RPMI7951 (cell line): ENCODE data around the gene UBE2E2.

- RAMPAGE, long total RNA: no peak
These were observed 46.1 kb upstream of the PLCL2 start for GRCh38 chr3:16838592-16839017.

GRCh38 chr3:16900738-16901501, 16.2 kb downstream of the PLCL2 start:
- RAMPAGE, long total RNA: no peak

DNA sequence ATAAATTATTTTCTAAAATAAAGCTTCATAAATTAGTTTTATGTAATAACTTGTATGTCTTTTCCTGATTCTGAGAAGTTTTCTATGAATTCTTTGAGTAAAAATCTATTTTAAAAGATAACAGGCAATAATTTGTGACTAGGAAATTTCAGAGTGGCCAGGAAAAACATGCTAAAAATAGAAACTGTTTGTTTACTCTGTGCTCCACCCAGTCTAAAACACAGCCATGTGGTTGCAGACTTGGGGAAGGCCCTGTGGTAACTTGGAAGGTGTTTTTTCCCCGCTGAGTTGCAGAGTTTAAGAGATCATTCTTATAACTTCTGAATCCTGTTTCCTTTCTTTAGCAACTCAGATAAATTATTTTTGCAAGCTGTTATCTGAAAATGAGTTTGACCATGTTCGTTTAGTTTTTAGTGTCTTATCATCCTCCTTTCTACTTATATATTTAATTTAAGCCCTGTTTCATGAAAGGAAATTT, 22.0 kb downstream of the PLCL2 start:
- RAMPAGE, long total RNA: no peak

GRCh38 chr3:16987073-16987448, 102.3 kb downstream of the PLCL2 start:
- RAMPAGE, long total RNA: no peak

- RAMPAGE, long total RNA: no peak
These were observed 277.4 kb downstream of the TBC1D5 start for GRCh38 chr3:17464794-17465594.

DNA sequence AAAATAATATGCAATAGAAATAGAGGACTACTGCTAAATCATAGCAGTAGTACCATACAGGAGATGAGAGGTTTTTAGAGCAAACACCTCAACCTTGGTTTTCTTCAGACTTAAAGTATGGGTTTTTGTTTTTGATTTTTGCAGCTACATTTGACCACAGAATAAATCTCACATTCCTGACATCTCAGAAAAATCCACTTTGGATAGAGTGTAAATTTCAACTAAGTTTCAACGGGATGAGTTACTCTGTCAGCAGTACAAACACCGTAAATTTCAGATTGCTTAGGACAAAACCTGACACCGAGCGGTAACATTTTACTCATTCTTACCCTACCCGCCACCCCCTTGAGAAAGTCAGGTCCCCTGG, 17.8 kb upstream of the SATB1 start:
- RAMPAGE, long total RNA: no peak

- RAMPAGE, long total RNA: no peak
These were observed 11.7 kb upstream of the PP2D1 start for GRCh38 chr3:20023545-20024295.

- RAMPAGE, long total RNA: no peak
These were observed 416 bp downstream of the KAT2B start for GRCh38 chr3:20040566-20041157.

GRCh38 chr3:21644979-21645496, 106.0 kb downstream of the ZNF385D start:
- RAMPAGE, long total RNA: no peak

DNA sequence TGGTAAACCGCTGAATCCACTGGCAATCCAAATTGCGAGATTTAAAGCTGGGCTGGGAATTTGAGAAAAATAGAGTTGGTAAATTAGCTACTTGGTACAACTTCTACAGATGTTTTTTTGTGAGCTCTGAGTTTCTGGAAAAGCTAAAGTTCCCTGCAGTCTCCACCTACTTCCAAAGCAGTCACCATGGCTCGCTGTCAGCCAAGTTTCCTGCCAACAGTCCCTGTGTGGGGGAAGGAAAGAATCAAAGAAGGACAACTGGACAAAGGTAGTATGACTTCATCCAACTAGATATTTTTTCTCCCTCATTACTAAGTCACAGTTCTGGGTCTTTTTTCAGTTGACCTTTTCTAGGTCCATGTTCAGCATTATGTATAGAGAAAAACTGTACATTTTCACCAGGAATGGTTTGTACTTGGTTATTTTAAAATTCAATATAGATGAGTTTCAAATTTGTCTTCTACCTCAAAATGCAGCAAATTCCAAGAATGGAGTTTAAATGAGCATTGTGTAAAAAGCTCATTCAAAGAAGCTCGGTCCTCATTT, 105.4 kb downstream of the ZNF385D start:
- RAMPAGE, long total RNA: no peak

GRCh38 chr3:22381508-22382129, 630.6 kb upstream of the ZNF385D start:
- RAMPAGE, long total RNA: start-site peak on the plus strand at chr3:22381721-22381745, 2,351 and 1,218 reads in 2 replicates

- RAMPAGE, long total RNA: no peak
These were observed 211.7 kb upstream of the UBE2E2 start for GRCh38 chr3:22991555-22991754.

DNA sequence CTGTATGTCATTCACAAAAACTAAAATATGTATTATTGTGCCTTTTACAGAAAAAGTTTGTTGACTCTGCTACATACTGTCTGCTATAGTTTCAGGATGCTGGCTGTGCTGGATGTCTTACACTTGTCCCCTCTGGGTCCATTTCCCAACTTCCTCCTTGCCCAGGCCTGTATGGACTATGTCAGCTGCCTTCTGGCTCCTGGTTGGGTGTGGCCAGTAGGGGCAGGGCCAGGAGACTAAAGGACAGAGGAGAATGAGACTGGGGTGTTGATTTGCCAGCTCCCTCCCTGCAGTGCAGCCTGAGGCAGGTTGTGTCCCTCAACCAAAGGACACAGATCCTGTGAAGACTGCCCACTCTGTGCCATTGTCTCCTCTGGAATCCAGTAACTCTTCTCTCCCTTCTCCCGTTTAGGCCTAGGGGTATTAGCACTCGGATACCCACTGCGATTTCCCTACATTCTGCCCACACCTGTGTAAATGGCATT, 90.6 kb upstream of the UBE2E2 start:
- RAMPAGE, long total RNA: no peak

DNA sequence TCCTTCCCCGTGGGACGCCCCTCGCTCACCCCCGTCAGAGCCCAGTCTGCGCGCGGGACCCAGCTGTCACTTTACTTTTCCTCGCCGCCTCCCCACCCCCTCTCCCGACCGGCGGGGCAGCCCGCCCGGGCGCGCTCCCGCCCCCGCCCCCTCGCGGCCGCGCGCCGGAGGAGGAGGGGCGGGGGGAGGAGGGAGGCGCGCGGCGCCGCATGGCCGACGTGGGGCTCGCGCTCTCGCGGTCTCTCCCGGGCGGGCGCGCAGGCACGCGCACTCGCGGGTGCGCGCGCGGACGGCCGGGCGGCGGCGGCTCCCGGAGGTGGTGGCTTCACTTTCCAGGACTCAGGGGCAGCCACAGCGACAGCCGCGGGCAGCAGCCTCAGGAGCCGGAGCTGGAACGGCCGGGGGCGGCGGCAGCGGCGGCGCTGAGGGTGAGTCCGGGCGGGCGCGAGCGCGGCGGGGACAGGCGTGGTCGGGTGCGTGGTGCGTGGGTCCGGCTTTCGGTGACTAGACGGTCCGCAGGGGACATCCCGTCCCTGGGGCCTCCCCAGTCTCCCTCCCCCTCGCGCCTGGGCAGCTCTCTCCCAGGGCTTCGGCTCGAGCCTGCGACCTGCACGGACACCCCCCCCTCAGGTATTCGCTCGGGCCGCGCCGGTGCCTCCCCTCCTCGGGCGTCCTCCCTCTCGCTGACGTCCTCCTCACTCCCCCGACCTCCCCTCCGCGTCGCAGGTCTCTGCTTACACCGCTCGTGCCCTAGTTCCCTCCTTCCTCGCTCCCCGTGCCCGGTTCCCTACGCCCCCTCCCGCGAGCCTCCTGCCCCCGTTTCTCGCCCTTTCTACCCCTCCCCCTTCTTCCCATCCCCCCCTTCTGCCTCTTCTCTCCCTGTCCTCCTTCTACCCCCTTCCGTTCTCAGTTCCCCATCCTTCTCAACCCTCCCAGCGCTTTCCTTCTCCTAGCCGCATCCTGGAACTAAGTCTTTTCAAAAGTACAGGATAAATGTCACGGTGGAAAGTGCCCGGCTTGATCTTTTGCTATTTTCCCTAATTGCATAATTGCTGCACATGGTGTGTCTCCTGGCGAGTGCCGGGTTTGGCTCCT, at the start of gene UBE2E2:
Gene UBE2E2 (plus strand): TSS at position 493 of the 1,095 bp plus-strand sequence.
- RAMPAGE, long total RNA: start-site peak on the plus strand centred at position 290 of the sequence, 16 bp wide, 28 and 38 reads in 2 replicates

- RAMPAGE, long total RNA: no peak
These were observed 905 bp downstream of the UBE2E2 start for GRCh38 chr3:23203930-23204534.

GRCh38 chr3:23389628-23390161, 186.6 kb downstream of the UBE2E2 start:
- RAMPAGE, long total RNA: no peak

- RAMPAGE, long total RNA: no peak
These were observed 152.1 kb upstream of the UBE2E1 start for GRCh38 chr3:23653680-23654112.

- RAMPAGE, long total RNA: no peak
These were observed 2.8 kb downstream of the UBE2E1 start for GRCh38 chr3:23808487-23808973.

DNA sequence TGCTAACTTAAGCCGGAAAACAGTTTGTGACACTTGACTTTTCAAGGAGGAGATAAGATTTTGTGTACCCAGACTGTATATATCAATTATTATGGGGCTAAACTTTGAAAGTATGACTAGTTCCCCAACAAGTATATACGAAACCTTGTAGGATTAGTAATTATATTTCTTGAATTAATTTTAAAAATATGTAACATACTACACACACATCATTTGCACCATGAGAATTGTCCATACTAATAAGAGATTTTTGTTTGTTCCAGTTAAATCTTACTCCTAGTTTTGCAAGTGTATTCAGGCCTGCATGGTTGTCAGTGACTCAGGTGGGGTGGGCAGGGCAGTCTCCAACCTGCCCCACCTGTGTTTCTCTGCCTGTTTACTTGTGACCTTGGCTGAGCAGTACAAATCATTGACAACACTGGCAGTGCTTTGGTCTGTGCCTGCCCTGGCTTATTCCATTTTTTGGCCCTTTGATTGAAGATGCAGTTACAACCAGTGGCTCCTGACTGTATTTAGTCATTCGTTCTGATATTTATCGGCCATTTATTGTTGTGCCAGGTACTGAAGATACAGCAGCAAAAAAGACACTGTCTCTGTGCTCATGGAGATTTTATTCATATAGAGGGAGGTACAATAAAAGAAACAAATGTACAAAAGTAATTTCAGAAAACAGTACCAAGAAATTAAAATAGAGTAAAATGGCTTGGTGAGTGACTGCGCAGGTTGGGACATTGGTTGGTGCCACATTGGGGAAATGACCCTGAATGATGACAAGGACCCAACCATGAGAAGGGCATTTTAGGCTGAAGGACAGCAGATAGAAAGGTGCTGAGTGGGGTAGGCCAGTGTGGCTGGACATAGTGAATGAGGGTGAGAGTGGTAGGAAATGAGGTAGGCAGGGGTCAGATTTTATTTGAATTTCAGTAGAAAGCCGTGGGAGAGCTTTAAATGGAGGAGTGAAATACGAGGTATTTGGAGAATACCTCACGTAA, 19.4 kb downstream of the UBE2E1 start:
- RAMPAGE, long total RNA: no peak

- RAMPAGE, long total RNA: no peak
These were observed 36.8 kb downstream of the NR1D2 start for GRCh38 chr3:23981886-23982257.